Spleen (tissue), 7 donors: ENCODE results near the gene AQR.

- PRO-cap, 4 experiments, result no peak in any of the 4 experiments
- RAMPAGE, long total RNA, 4 experiments, result no peak in any of the 4 experiments
These were observed 64.6 kb upstream of the GOLGA8B start for GRCh38 chr15:34647776-34648635.

DNA sequence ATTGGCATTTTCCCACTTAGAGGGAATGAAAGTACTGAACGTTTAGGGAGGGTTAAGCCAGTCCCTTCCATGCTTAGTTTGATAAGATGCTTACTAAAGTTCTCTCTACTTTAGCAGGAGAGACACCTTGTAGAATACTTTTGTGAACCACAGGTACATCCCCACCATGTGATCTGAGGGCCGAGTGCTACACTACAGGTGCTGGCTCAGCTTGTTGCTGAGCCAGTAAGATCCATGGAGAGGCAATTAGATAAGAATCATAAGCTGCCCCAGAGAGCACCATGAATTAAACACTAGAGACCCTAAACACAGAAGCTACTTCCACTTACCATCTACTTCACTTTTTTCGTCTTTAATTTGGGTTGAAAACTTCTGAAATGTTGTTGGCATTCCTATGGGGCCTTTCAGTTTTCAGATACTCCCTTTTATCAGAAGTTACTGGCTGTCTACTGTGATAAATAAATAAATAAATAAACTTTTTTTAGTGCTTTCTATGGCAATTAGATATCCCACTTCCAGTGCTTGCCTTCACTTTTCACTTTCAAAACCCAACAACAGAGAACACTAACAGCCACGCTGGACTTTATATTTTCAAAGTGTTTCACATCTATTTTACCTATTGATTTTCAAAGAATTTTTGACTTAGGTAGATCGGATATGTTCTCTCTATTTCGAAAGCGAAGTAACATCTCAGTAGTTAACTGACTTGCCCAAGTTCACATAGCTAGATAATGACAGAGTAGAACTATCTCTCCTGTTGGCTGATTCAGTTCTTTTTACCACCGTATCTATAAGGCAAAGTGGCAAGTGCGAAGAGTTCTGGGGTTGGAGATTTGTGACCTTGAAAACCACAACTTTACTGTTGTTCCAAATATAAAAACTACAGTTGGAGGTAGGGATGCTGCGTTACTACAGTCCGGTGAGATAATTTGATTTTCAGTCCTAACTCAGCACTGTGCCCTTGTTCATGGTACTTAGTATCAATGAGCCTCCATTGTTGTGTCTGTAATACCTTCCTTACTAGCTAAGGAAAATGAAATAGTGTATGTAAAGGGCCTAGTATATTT is 70.9 kb upstream of the GOLGA8B start:
- PRO-cap, 4 experiments, result no peak in any of the 4 experiments
- RAMPAGE, long total RNA, 4 experiments, result no peak in any of the 4 experiments

GRCh38 chr15:34662933-34663574 is 79.6 kb upstream of the GOLGA8B start:
- PRO-cap, 4 experiments, result no peak in any of the 4 experiments
- RAMPAGE, long total RNA, 4 experiments, result no peak in any of the 4 experiments

- PRO-cap, 4 experiments, result no peak in any of the 4 experiments
- RAMPAGE, long total RNA, 4 experiments, result no peak in any of the 4 experiments
These were observed 3.9 kb upstream of the ACTC1 start for GRCh38 chr15:34799175-34799806.

GRCh38 chr15:34969127-34970220 is at the start of gene AQR:
Gene AQR (minus strand): TSS chr15:34969742.
- PRO-cap, 4 experiments, result peak in 4 of 4 experiments; most common plus-strand start chr15:34969929 (in 2); most common minus-strand start chr15:34969750 (in 3)
- RAMPAGE, long total RNA, 4 experiments, result start-site peak on the minus strand in 4 of 4 experiments, at chr15:34969680-34969763 at its widest, 91 to 360 reads per replicate

- PRO-cap, 4 experiments, result no peak in any of the 4 experiments
- RAMPAGE, long total RNA, 4 experiments, result no peak in any of the 4 experiments
These were observed 23.3 kb downstream of the NANOGP8 start for GRCh38 chr15:35061447-35062460.

- PRO-cap, 4 experiments, result no peak in any of the 4 experiments
- RAMPAGE, long total RNA, 4 experiments, result no peak in any of the 4 experiments
These were observed 221.2 kb upstream of the NANOGP8 start for GRCh38 chr15:35306209-35306715.

DNA sequence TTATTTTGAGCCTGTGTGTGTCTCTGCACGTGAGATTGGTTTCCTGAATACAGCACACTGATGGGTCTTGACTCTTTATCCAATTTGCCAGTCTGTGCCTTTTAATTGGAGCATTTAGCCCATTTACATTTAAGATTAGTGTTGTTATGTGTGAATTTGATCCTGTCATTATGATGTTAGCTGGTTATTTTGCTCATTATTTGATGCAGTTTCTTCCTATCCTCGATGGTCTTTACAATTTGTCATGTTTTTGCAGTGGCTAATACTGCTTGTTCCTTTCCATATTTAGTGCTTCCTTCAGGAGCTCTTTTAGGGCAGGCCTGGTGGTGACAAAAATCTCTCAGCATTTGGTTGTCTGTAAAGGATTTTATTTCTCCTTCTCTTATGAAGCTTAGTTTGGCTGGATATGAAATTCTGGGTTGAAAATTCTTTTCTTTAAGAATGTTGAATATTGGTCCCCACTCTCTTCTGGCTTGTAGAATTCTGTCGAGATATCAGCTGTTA is 156.2 kb downstream of the DPH6 start:
- PRO-cap, 4 experiments, result no peak in any of the 4 experiments
- RAMPAGE, long total RNA, 4 experiments, result no peak in any of the 4 experiments

GRCh38 chr15:36601477-36601988 is 22.1 kb downstream of the CDIN1 start:
- PRO-cap, 4 experiments, result no peak in any of the 4 experiments
- RAMPAGE, long total RNA, 4 experiments, result no peak in any of the 4 experiments

DNA sequence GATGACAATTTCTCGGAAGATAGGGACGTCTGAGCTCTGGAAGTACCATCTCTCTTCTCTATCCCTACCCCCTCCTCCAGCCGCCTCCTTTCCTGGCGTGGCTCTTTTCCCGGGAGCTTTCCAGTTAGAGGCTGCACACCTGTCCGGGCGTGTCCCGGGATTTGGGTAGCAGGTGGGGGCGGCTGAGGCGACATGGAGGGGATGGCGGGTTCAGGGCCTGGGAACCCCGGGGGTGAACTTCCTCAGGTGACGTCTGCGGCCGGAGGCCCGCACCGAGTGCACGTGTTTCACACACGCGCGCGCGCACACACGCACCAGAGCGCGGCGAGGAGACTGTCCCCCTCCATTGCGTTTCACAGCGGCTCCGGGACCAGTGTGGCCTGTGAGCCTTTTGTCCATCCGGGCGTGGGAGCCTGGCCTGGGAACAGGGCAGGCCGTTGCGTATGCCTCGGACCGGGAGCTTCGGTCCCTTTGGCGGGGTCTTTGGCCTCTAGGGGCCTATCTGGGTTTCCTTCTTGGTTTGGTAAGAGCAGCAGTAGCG is 220.2 kb downstream of the MEIS2 start:
- PRO-cap, 4 experiments, result no peak in any of the 4 experiments
- RAMPAGE, long total RNA, 4 experiments, result no peak in any of the 4 experiments

DNA sequence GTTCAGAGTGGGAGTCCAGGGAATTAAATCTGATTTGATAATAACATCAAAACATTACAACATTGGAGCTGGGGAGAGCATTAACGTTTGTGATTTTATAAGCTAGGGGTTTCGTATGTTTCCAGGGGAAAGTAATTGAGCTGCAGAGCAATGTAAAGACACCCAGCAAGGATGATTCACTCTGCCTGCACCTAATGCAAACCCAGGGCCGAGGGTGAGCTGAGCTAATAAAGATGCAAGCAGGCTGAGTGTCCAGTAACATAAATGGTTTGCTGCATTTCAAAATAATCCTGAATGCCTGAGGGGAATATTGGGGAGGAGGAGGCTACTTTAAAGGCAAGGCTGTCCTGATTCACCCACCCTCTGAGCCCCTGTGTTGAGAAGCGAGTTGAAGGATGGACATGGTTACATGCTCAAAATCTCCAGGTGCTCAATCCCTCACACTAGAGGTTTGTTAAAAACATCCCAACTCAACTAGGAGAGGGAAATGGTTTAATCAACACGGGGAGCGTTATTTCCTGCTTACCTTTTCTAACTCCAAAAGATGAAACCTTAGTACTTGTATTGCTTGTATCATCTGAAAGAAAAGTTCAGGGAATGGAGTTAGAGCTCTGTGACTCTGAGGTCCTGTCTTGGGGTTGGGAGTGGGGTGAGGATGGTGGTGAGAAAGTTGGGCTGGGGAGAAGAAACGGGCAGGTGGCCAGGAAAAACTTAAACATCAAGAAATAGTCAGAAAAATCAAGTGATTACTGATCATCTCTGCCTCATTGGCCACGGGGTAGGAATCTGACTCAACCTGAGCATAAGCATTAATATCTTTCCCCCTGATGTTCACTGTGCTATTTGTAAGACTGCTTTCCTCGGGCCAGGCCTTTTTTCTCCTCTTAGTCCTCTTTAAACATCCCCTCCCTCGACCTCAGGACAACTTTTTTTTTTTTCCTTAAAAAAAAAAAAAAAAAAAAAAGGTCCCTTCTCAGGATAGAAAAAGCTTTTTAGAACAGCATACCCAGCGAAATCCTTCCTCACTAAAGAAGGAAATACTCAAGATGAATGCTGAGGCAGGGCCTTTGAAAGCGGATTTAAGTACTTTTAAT is 6.0 kb downstream of the MEIS2 start:
- PRO-cap, 4 experiments, result no peak in any of the 4 experiments
- RAMPAGE, long total RNA, 4 experiments, result start-site peak on the minus strand in 1 of 4 experiments, centred at position 793 of the sequence, 5 reads per replicate

GRCh38 chr15:38683527-38683976 is 118.9 kb upstream of the RASGRP1 start:
- PRO-cap, 4 experiments, result no peak in any of the 4 experiments
- RAMPAGE, long total RNA, 4 experiments, result no peak in any of the 4 experiments

GRCh38 chr15:39381681-39381880 is 199.3 kb upstream of the THBS1 start:
- PRO-cap, 4 experiments, result no peak in any of the 4 experiments
- RAMPAGE, long total RNA, 4 experiments, result no peak in any of the 4 experiments

DNA sequence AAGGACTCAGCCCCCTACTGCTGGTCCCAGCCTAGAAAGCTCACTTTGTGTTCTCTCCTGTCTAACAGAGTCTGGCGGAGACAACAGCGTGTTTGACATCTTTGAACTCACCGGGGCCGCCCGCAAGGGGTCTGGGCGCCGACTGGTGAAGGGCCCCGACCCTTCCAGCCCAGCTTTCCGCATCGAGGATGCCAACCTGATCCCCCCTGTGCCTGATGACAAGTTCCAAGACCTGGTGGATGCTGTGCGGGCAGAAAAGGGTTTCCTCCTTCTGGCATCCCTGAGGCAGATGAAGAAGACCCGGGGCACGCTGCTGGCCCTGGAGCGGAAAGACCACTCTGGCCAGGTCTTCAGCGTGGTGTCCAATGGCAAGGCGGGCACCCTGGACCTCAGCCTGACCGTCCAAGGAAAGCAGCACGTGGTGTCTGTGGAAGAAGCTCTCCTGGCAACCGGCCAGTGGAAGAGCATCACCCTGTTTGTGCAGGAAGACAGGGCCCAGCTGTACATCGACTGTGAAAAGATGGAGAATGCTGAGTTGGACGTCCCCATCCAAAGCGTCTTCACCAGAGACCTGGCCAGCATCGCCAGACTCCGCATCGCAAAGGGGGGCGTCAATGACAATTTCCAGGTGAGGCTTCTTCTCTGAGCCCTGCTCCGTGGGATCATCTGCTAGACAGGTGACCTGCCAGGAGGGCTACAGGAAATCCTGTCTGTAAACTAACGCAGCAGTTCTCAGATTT is 1.4 kb downstream of the THBS1 start:
- PRO-cap, 4 experiments, result peak in 3 of 4 experiments; most common plus-strand start position 528 of the sequence (in 3)
- RAMPAGE, long total RNA, 4 experiments, result no peak in any of the 4 experiments

DNA sequence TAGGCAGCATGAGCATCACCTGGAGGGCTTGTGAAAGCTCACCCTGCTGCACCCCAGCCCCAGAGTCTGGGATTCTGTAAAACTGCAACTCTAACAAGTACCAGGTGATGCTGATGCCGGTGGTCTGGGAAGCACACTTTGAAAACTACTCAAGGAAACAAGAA is 1.9 kb downstream of the THBS1 start:
- PRO-cap, 4 experiments, result peak in 1 of 4 experiments; most common plus-strand start position 103 of the sequence (in 1)
- RAMPAGE, long total RNA, 4 experiments, result no peak in any of the 4 experiments

DNA sequence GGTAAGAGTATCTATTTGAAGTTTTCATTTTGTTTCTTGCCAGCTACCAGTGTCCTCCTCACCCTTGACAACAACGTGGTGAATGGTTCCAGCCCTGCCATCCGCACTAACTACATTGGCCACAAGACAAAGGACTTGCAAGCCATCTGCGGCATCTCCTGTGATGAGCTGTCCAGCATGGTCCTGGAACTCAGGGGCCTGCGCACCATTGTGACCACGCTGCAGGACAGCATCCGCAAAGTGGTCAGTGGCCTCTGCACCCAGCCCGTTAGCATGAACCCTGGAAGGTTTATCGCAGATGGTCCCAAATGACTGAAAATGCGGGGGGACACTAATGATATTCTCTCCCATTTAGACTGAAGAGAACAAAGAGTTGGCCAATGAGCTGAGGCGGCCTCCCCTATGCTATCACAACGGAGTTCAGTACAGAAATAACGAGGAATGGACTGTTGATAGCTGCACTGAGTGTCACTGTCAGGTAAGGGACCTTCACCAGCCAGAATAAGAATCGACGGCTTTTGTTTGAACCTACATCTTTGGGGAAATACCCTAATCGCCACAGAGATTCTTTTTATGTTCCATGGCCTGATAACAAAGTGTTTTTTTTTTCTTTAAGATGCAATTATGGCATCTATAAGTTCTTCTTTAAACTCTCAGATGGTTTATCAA is 3.2 kb downstream of the THBS1 start:
- PRO-cap, 4 experiments, result peak in 1 of 4 experiments; most common plus-strand start position 315 of the sequence (in 1)
- RAMPAGE, long total RNA, 4 experiments, result no peak in any of the 4 experiments

GRCh38 chr15:39627963-39628468 is 47.1 kb downstream of the THBS1 start:
- PRO-cap, 4 experiments, result no peak in any of the 4 experiments
- RAMPAGE, long total RNA, 4 experiments, result no peak in any of the 4 experiments

DNA sequence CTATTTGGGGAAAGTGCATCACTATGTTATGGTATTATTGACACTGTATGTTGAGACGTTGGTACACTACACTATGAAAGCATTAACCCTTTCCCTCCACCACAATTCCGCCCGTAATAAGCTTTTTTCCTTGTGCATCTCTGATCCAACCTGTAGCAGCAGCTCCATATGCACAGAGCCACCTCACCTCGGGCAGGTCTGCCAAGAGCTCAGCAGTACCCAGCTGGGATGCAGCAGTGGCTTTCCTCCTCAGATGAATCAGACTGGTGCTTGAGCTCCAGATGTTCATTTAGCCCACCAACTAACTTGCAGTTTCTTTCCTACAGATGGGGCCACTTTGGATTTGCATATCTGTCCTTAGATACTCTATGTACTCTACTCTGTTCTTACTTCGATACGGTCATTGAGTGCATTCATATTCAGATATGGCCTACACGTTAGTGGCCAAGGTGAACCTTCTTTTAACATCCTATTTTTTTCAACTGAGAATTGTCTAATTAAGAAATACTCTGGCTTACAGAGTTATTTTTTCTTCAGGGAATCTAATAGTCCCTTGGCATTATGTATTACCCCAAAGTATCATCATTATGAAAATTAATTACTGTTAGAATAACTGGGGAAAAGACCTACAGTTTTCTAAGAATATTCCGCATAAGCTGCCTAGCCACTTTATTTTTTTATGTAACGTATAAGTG is 14.9 kb upstream of the FSIP1 start:
- PRO-cap, 4 experiments, result no peak in any of the 4 experiments
- RAMPAGE, long total RNA, 4 experiments, result no peak in any of the 4 experiments

DNA sequence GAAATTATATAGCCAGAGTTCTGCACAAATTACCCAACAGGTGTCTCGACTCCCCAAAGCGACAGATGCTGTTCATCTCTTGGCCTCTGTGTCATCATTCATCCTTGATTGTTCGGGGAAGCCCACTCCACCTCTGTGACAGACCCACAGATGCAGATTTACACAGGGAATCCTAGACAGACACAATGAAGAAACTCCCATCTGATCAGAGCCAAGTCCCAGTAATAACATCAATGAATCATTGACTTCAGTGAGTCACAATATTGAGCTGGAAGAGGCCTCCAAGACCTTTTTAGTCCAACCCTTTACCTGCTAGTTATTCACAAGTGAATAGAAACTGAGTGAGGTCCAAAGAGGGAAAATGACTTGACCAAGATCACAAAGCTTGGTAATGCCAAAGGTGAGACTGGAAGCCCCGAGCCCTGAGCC is 7.9 kb upstream of the SRP14 start:
- PRO-cap, 4 experiments, result no peak in any of the 4 experiments
- RAMPAGE, long total RNA, 4 experiments, result no peak in any of the 4 experiments

DNA sequence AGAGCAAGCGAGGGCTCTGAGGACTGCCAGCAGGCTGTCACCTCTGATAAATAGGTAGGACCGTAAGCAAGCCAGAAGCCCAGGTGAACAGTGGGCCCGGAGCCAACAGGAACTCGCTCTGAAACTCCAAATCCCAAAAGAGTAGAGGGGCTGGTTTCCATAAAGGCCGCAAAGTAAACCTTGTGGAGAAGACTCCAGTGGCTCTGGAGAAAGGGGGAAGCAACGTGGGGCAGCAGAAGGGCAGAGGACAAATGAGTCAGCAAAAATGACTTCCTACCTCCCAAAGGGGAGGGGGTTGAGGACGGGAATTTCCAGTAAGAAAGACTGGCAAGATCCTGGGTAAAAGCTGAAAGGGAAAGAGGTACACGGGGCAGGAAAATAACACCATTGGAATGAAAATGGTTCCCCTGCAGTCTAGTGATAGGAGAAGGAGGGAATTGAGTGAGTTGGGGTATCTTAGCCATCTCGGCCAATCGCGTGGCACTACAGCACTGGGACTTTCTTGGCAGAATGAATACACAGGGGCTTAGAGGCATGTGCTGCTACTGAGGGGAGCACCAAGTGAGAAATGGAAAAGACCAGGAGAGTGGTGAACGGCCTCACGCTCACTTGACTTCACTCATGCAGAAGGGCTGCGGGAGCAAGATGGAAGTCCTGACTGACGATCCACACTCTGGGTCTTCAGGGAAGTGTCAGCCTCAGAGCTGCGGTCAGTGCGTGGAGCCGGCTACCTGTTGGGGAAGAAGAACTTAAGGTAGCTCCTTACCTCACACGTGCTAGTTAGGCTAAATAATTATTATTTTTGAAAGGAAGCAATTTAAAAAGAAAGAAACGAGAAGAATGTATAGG is 33.2 kb downstream of the BMF start:
- PRO-cap, 4 experiments, result no peak in any of the 4 experiments
- RAMPAGE, long total RNA, 4 experiments, result no peak in any of the 4 experiments